ENCODE data around the gene C2orf69.

- PRO-cap, result no peak
Observed at GRCh38 chr2:197209753-197210436, 100.7 kb downstream of the ANKRD44 start.

- PRO-cap, result no peak
Observed at GRCh38 chr2:197488197-197488495, 11.5 kb downstream of the HSPD1 start.

GRCh38 chr2:197502044-197503125, 2.2 kb downstream of the HSPE1 start:
- PRO-cap, result no peak

DNA sequence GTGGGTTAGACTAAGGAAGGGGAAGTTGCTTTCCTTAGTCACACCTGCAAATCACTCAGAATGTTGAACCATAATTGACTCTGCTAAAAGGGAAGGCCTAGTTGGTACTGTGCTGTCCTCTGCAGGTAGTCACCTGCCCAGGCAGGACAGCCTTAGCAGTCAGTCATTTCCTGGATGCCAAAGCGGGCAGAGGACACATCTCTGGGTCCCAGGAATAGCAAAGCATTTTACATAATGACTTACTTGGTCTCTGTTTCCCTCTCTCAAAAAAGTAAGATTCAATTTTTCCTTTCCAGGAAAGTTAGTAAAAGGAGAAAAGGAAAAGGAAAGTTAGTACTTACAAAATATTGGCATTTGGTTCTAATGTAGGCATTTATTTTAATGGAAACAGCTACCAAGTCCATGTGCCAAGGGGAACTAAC, 60.2 kb downstream of the RFTN2 start:
- PRO-cap, result no peak

- PRO-cap, result unidirectional peak, plus-strand start at chr2:197704971
Observed at GRCh38 chr2:197704730-197705102, 453 bp upstream of the MARS2 start.

- PRO-cap, result no peak
Observed at GRCh38 chr2:197728229-197729053, 23.3 kb downstream of the MARS2 start.

- PRO-cap, result no peak
Observed at GRCh38 chr2:198083875-198084359, 279.5 kb downstream of the PLCL1 start.

- PRO-cap, result no peak
Observed at GRCh38 chr2:198968130-198968651, 489.5 kb downstream of the SATB2 start.

DNA sequence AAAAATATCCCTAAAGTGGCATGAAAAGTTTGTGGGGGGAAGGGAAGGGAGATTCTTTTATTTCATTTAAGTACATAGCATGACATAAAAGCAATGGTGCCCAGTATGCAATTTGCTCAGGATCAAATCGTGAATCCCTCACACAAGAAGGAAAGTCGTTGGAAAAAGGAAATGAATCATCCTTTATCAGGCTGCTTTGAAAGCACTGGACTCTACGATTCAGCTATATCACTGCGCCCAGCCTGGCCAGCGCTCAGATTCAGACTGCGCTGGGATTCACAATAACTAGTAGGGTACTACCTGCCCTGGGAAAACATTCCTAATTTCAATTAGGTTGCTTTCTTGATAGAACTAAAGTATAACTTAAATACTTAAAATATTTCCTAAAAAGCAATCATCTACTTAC, 25.8 kb downstream of the SATB2 start:
- PRO-cap, result unidirectional peak, plus-strand start at position 256 of the sequence

- PRO-cap, result no peak
Observed at GRCh38 chr2:199462690-199463074, 4.9 kb upstream of the SATB2 start.

DNA sequence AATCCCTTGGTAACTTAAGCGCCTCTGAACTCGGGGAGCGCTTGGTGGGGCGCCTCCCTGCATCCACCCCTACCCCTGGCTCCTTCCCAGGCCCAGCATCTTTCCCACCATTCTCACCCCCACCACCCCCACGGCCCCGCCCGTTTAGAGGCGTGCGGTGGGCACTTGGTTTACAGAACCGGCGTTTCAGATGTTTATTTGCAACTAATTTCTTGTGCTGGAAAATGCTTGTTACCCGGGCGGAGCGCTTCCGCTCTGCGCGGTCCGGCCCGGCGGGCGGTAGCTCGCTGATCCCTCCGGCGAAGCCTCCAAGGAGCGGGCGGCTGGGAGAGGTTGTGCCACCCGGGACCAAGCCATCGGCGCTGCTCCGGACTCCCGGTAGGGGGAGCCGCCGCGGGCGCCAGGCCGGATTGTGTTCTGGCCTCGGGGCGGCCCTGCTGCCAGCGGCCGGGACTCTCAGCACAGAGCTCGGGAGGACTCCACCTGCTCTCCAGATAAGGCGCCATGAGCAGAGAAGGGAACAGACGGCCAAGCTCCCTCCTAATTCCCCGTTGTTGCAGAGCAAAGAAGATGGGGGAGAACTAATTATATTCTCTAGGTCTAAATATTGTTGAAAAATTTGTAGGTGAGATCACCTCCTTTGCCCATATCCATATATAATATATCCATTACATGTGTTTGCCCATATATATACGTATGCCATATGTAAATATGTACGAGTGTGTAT, 13.7 kb upstream of the SATB2 start:
- PRO-cap, result no peak

- PRO-cap, result bidirectional peak, plus-strand start at chr2:199911293, minus-strand start at chr2:199911598
Observed at GRCh38 chr2:199910728-199911481, at the start of gene C2orf69. C2orf69 (plus strand) TSS chr2:199911293.

DNA sequence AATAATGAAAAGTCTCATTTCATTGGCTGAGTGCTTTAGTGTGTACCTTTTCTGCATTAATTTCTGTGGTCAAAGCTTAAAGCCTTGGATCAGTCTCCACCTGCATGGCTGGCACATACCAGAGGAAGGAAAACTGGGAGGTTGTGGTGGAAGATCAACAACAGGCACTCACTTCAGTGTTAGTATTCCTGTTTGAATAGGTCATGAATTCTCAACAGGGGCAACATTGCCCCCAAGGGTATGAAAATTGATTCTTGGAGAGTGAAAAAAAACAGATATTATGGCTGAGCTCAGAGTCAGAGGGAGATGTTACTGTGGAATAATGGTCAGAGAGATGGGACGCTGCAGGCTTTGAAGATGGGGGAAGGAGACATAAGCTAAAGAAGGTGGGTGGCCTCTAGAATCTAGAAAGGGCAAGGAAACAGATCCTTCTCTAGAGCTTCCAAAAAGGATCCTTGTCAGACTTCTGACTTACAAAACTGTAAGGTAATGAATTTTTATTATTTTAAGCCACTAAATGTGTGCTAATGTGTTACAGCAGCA, 57.3 kb downstream of the SPATS2L start:
- PRO-cap, result no peak

- PRO-cap, result no peak
Observed at GRCh38 chr2:200377703-200378466, 71.4 kb downstream of the SPATS2L start.

DNA sequence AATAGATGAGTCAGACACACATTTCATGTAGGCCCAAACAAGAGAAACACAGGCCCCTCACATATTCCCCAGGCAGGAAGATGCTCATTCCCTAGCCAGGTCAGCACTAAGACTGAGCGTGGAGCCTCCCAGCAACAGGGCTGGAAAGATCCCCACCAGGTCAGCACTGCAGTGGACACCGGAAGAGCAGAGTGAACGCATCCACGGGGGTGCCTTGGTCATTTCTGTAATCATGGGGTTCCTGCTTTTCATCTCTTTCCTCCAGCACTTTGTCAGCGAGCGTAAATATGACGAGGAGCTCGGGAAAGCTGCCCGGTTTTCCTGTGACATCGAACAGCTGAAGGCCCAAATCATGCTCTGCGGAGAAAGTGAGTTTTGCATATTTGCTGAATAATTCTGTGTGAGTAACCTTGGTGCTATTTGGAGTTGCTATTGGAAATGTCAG, 40.2 kb downstream of the KCTD18 start:
- PRO-cap, result no peak

- PRO-cap, result no peak
Observed at GRCh38 chr2:200767326-200767871, 44.3 kb upstream of the BZW1 start.

DNA sequence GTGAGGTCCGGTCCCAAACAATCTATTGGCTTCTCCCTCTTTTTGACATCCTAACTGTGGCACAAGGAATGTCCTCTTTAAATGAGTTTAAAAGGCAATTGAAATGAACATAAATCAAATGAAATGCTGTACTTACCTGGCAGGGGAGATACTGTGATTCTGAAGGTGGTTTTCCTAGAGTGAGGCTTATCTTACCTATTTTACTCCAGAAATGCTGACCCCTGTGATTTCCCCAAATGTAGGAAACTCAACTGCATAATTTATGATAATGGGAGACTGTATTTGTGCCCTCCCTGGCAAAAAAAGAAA, 36.3 kb upstream of the BZW1 start:
- PRO-cap, result no peak

DNA sequence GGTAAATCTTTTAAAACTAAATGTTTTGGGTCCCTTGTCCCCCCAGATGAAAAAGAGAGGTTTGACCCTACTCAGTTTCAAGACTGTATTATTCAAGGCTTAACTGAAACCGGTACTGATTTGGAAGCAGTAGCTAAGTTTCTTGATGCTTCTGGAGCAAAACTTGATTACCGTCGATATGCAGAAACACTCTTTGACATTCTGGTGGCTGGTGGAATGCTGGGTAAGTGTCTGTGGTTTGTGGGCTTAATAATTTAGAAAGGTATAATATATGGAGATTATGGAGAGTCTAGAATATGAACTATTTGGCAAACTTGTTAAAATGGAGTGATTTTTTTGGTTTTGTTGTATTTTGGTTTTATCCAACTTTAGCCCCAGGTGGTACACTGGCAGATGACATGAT, 3.6 kb downstream of the BZW1 start:
- PRO-cap, result no peak

DNA sequence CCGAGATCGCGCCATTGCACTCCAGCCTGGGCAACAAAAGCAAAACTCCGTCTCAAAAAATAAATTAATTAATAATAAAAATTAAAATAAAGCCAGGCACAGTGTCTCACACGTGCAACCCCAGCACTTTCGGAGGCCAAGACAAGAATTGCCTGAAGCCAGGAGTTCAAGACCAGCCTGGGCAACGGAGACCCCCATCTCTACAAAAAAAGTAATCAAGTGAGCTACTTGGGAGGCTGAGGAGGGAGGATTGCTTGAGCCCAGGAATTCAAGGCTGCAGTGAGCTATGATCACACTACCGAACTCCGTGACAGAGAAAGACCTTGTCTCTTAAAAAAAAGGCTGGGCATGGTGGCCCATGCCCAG, 18.9 kb downstream of the BZW1 start:
- PRO-cap, result no peak

DNA sequence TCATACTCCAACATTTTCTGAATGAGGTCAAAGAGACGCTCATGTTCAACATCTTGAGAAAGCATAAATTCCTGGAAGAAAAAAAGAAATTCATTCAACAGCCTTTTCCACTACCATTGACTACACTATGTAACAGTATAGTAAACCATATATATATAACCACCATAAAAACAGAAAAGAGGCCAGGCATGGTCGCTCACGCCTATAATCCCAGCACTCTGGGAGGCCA, 11.2 kb downstream of the CLK1 start:
- PRO-cap, result no peak